ENCODE measurements around a stretch of chr19.

GRCh38 chr19:9075308-9076166 is 11.3 kb upstream of the OR1M1 start:
- RRBS, 2 experiments: no CpG with 5 or more reads among the region's 20 CpGs

GRCh38 chr19:9750317-9750729 is 18.2 kb downstream of the ZNF846 start:
- RRBS, 2 experiments: no CpG with 5 or more reads among the region's 3 CpGs

DNA sequence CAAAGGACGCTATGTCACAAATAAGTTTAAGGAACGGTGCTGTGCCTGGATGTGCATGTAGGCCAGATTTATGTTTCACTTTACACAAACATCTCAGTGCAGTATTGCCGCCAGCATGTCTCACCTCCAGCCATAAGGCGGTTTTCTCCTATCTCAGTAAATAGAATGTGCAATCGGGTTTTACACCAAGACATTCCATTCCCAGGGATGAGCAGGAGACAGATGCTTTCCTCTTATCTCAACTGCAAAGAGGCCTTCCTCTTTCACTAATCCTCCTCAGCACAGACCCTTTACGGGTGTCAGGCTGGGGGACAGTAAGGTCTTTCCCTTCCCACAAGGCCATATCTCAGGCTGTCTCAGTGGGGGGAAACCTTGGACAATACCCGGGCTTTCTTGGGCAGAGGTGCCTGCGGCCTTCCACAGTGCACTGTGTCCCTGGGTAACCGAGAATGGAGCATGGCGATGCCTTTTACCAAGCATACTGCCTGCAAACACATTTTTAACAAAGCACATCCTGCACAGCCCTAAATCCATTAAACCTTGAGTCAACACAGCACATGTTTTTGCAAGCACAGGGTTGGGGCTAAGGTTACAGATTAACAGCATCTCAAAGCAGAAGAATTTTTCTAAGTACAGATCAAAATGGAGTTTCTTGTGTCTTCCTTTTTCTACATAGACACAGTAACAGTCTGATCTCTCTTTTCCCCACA is 15.9 kb upstream of the ZNF846 start:
- RRBS, 2 experiments: no CpG with 5 or more reads among the region's 10 CpGs

DNA sequence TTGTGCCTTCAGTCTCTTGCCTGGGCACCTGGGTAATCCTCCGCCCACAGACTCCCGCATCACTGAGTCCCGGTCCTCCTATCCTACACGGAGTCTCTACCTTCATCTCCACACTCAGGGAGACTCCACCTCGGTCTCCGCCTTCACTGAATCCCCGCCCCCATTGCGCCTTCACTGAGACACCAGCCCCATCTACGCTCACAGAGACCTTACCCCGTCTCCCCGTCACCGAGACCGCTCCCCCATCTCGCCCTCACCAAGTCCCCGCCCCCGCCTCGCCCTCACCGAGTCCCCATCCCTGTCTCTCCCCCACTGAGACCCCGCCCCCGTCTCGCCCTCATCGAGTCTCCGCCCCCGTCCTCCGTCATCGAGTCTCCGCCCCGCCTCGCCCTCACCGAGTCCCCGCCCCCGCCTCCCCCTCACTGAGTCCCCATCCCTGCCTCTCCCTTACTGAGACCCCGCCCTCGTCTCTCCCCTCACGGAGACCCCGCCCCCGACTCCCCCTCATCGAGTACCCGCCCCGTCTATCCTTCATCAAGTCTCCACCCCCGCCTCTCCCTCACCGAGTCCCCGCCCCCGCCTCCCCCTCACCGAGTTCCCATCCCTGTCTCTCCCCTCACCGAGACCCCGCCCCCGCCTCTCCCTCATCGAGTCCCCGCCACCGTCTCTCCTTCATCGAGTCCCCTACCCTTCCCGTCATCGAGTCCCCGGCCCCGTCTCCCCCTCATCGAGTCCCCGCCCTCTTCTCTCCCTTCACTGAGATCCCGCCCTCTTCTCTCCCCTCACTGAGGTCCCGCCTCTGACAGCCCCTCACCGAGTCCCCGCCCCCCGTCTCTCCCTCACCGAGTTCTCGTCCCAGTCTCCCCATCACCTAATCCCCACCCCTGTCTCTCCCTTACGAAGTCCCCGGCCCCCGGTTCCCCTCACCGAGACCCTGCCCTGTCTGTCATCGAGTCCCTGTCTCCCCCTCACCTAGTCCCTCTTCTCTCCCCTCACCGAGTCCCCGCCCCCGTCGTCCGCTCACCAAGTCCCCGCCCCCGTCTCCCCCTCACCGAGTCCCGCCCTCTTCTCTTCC is 23.3 kb upstream of the ZNF846 start:
- RRBS, 2 experiments: no CpG with 5 or more reads among the region's 79 CpGs

GRCh38 chr19:10020354-10020698 is 7.0 kb downstream of the RDH8 start:
- RRBS, 2 experiments: no CpG with 5 or more reads among the region's 3 CpGs

DNA sequence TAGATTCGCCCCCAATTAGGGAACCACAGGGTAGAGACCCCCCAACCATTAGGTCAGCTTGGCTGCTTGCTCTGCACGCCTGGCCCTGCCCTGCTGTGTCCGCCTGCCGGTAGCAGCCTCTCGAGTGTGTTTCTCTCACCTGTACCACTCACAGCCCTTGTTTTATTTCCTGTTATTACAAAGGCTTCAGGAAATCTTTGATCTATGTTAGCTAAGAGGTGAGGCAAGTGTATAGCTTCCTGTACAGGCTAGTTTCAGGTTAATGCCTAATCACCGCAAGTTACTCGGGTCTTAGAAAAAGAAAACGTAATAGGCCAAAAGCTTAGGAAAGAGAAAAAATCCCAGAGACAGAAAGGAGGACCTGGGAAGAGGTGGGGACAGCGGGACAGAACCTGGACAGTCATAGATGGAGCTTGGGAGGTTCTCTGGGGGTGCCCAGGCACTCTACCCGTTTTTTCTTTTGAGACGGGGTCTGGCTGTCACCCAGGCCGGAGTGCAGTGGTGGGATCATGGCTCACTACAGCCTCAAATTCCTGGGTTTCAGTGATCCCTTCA is 23.2 kb upstream of the EIF3G start:
- RRBS, 2 experiments: no CpG with 5 or more reads among the region's 12 CpGs

GRCh38 chr19:10282792-10283756 is 3.7 kb upstream of the ICAM4 start:
- RRBS, 2 experiments: no CpG with 5 or more reads among the region's 20 CpGs

GRCh38 chr19:10332237-10332761 is 1.0 kb downstream of the RAVER1 start:
- RRBS, 2 experiments: no CpG with 5 or more reads among the region's 10 CpGs

DNA sequence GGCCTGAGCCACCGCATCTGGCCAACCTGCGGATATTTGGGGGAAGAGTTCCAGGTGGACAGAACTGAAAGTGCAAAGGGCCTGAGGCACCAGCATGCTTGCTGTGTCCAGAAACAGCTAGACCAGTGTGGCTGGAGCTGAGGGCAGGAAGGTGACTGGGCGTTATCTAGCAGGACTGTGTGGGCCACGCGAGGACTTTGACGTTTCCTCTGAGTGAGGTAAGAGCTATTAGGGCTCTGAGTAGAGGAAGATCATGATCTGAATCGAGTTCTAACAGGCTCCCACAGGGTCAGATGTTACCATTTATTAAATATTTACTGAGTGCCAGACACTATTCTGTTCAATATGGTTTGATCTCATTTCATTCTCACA is 4.6 kb upstream of the PDE4A start:
- RRBS, 2 experiments: no CpG with 5 or more reads among the region's 7 CpGs

GRCh38 chr19:10418875-10419200 is 1.5 kb upstream of the PDE4A start:
- RRBS, 2 experiments: 6% methylated on average over 3 of the region's 22 CpGs; no CpG with 5 or more reads in 1 of the 2 experiments

- RRBS, 2 experiments: no CpG with 5 or more reads among the region's 30 CpGs
These were observed 30.4 kb downstream of the PDE4A start for GRCh38 chr19:10450418-10451406.

GRCh38 chr19:10460768-10461213 is 40.5 kb downstream of the PDE4A start:
- RRBS, 2 experiments: no CpG with 5 or more reads among the region's 13 CpGs

- RRBS, 2 experiments: no CpG with 5 or more reads among the region's 16 CpGs
These were observed 4.1 kb downstream of the KRI1 start for GRCh38 chr19:10561580-10562161.

GRCh38 chr19:10612335-10612891 is 12.9 kb upstream of the SLC44A2 start:
- RRBS, 2 experiments: no CpG with 5 or more reads among the region's 11 CpGs

GRCh38 chr19:10646577-10647220 is 7.4 kb upstream of the ILF3 start:
- RRBS, 2 experiments: no CpG with 5 or more reads among the region's 10 CpGs

- RRBS, 2 experiments: no CpG with 5 or more reads among the region's 39 CpGs
These were observed 21.4 kb upstream of the QTRT1 start for GRCh38 chr19:10679415-10680682.

DNA sequence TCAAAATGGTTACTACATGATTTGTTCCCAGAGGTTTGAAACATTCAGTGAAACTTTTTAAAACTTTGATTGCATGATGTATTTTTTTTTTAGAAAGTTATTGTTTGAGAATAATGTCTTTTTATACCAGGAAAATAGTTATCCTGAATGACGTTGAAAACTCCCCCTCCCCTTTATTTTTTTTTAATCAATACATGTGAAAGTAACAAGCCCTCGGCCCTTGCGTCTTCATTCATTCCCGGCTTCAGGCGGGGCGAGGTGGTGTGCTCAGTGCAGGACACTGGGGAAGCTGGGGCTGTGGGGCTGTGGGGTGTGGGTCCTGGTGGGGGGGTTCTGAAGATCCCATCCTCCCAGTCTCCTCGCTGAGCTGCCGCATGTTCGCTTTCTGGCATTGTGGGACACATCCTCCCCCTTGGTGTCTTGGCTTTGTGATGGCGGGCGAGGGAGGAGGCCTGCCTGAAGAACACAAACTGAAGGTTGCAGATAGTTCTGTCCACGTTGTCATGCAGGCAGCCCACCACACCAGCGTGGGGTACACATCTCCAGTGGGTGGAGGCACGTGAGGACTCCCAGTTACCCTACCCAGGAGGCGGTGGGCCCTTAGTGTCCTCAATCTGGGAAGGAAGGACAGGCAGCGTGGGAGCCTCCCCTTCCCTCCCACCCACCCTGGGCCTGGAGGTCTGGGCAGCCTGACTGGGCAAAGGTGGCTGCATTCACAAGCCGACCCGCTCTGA is 15.5 kb upstream of the QTRT1 start:
- RRBS, 2 experiments: no CpG with 5 or more reads among the region's 18 CpGs

DNA sequence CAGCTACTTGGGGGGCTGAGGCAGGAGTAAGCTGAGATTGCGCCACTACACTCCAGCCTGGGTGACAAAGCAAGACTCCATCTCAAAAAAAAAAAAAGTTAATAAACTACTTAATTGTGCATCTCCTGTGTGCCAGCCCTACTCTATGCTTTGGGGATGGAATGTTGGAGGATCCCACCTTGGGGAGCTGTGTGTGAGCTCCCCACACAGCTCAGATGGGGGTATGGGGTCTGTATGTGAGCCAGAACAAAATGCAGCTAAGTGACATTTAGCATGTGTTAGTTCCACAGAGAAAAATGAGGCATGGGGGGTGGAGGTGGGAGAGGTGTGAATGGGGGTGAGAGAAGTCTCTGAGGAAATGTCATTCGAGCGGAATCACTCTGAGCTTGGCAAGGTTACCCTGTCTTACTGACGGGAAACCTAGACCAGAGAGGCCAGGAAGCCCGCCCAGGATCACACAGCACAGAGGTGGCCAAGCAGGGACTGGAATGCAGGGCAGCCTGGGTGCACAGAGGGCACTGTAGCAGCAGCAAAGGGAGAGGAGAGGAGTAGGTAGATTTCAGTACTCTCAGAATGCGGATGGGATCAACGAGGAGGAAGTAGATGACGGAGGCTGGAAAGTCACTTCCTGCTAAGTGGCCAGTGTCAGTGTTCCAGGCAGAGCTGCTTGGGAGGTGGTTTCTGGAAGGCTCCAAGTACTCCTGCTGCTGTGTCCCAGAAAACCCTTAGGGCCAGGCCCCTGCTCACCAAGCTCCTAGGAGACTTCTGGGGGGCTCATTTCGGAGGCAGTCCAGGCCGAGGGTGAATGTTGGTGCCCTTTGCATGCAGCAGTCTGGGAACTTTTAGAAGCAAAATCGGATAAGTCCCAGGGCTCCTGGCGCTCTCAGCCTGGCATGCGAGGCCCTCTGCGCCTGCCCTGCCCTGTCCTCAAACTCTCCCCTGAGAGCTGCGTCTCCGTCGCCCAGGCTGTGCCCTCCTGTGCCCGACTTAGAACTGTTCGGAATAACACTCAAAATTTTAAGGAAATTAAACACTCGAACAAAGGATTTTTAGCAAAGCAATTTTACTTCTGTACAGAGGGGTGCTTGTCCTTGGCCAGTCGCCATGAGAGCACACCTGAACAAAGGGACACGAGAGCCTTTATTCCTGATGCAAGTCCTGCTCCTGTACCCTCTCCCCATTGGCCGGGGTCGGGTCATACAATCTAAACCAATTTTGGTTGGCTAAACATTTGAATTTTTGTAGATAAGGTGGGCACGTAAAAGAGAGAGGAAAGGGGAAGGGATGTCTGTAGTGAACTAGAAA is 33.4 kb downstream of the DNM2 start:
- RRBS, 2 experiments: no CpG with 5 or more reads among the region's 25 CpGs

DNA sequence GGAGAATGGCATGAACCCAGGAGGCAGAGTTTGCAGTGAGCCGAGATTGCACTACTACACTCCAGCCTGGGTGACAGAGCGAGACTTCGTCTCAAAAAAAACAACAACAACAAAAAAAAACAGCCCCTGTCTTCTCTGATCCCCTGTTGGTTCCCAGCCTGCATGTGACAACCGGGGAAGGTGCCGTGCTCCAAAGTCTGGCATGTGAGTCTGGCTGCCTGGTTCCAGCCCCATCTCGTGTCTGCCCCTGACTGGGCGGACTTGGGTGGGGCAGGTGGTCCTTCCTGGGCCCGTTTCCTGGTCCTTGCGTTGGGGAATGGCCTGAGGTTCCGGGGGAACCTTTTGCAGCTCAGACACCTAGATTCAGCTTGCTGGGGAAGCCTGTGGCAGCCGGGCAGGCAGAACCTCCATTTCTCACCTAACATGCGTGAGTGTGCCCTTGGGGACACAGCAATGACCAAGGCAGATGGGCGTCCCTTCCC is 50.5 kb downstream of the DNM2 start:
- RRBS, 2 experiments: 93 to 97% methylated on average over 2 of the region's 13 CpGs

DNA sequence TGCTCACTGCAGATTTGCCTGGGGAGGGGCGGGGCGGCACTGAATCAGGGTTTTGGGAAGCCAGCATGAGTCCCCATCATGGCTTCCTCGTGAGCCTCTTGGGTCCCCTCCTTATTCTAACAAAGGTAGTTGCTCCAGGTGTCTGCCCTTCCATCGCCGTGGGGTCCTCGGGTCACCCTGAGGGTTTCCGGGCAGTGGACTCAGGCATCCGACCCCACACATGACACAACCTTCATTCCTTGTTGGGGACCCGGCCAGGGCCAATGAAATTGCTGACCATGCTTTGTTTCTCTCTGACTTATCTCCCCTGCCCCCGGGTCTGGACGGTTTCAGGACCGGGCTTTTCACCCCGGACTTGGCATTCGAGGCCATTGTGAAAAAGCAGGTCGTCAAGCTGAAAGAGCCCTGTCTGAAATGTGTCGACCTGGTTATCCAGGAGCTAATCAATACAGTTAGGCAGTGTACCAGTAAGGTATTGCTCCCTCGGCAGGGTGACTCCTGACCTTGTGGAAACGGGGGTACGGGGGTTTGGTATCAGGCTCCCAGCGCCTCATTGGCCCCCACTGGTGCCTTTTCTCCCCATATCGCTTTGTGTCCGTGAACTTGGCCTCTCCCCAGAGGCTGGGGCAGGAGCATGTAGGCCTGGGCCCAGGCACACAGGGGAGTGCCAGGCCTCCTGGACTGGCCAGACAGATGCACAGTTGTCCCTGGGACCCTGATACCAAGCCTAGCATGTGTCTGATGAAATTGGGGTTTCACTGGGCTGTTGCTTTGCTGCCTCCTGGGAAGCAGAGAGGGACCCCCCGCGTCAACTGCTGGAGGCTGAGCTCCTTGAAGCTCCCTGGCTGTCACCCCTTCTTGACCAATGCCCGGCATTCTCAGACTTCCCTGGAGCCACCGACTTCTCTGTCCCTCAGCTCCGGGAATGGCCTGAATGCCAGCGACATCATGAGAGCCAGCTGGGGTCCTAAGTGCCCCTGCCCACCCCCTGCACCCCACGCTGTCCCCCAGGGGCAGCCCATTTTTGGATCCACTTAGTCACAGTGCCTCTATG is 40.0 kb downstream of the TMED1 start:
- RRBS, 2 experiments: 91 to 97% methylated on average over 5 of the region's 29 CpGs

All from bronchial epithelial cell (primary cell).